Cardiac fibroblast (primary cell): ENCODE measurements around a stretch of chr4.

- RRBS = no CpG with 5 or more reads among the region's 1 CpG
These were observed 580.5 kb downstream of the INPP4B start for GRCh38 chr4:142265643-142265947.

DNA sequence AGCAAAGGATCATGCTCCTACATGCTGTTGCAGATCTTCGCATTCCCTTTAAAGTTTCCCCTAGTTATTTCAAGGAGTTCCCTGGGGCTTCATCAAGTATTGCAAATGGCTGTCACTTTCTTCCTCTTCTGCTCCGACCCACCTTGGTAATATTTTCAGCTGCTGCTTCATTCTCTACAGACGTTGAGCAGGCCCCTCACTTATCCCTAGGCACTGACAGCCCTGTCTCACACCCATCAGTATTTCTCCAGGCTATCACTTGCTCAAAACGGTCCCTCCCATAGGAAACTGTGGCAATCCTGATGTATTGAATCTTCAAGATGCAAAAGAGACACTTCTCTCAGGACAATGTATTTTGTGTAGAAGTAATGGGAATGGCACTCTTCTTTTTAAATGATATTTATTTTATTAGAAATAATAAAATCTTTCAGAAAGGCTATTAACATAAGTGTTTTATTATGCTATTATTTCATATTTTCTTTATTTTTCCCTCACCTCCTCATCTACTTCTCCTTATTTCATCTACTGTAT lies 465.8 kb downstream of the INPP4B start:
- RRBS = no CpG with 5 or more reads among the region's 4 CpGs

GRCh38 chr4:142403976-142404623 lies 442.0 kb downstream of the INPP4B start:
- RRBS = no CpG with 5 or more reads among the region's 3 CpGs

GRCh38 chr4:142404869-142405899 lies 440.9 kb downstream of the INPP4B start:
- RRBS = no CpG with 5 or more reads among the region's 15 CpGs

DNA sequence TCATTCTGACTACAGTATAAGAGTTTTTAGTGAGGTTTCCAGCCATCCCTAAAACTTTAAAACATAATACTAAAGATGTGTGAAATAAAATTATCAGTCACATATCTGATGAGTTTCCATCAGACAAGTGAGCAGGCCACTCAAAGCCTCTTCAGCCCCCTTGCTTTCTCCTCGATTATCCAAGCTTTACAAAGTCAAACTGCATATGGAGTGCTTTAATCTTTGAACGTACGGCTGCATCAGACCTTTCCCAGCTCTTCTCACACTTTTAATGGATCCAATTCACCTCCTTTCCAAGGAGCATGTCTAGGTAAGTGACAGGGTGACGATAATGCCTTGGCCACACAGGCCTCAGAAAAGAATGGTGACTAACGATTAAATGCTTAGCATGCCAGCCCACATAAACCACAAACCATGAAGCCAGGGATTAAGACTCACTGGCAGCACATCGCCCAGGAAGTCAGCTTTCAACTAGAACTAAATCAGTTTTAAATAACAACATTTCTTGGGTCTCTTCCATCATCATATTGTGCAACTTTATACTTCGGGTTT lies 28.8 kb downstream of the INPP4B start:
- RRBS = no CpG with 5 or more reads among the region's 7 CpGs

GRCh38 chr4:142845633-142846025 lies 472 bp downstream of the INPP4B start:
- RRBS = 3% methylated on average over 12 of the region's 33 CpGs

GRCh38 chr4:143337626-143338117 lies 996 bp downstream of the GAB1 start:
- RRBS = no CpG with 5 or more reads among the region's 25 CpGs

- RRBS = no CpG with 5 or more reads among the region's 3 CpGs
These were observed 19.9 kb downstream of the GAB1 start for GRCh38 chr4:143356442-143357086.

DNA sequence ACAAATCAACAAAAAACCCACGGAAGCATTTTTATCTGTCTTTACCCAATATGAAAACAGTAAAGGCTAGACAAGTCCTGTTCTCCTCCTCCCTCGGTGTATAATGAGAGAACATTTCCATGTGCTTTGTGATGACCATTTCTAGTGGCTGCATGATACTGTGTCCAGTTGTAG lies 22.6 kb downstream of the GAB1 start:
- RRBS = no CpG with 5 or more reads among the region's 2 CpGs

GRCh38 chr4:143532058-143532430 lies 18.5 kb downstream of the SMARCA5 start:
- RRBS = no CpG with 5 or more reads among the region's 1 CpG

DNA sequence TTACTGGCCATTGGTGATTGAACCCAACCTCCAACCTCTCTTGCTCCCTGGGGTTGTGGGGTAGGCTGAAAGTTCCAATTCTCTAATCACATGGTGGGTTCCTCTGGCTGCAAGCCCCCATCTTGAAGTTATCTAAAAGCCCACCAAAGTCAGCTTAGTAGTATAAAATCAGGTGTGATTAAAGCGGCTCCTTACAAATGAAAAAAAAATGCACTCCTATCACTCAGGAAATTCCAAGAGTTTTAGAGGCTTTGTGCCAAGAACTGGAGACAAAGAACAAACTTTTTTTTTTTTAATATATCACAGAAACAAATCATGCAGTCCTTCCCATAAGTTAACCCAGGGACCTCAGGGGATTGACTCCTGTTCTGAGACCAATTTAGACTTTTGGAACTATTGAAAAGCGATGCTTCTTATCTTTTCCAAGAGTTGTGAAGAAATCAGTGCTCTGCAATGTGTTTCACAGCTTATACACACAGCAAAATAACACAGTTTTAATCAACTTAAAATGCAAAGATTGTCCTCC lies 53.6 kb downstream of the HHIP start:
- RRBS = no CpG with 5 or more reads among the region's 2 CpGs

DNA sequence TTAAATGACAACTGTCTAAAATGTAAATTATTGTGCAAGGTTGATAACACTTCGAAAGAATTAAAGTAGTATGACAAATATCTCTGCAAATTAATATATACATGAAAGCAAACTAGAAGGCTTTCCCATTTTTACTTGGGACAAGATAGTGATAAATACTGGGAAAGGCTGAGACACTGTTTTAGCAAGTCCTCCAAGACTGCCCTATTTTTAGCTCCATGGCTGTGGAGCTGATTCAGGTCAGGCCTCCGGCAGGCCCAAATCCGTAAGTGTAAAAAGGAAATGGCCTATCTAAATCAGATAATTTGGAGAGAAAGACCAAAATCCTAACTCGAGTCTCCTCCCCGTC lies 3.0 kb downstream of the OTUD4 start:
- RRBS = no CpG with 5 or more reads among the region's 5 CpGs

DNA sequence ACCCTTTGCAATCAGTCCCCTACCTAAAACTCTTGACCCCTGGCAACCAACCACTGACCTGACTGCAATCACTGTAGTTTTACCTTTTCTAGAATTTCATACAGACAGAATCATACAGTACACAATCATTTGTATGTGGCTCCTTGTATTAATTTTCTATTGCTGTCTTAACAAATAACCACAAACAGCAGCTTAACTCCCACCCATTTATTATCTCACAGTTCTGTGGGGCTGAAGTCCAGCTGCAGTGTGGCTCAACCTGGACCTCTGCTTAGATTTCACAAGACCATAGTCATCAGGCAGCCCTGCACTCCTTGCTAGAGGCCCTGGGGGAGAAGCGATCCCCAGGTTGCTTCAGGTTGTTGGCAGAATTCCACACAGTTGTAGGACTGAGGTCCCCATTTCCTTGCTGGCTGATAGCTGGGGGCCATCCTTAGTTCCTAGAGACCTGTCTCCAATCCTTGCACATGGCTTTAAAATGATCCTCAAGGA lies 61.1 kb upstream of the SMAD1 start:
- RRBS = no CpG with 5 or more reads among the region's 1 CpG

- RRBS = no CpG with 5 or more reads among the region's 7 CpGs
These were observed 55.0 kb downstream of the SMAD1 start for GRCh38 chr4:145536470-145537161.

GRCh38 chr4:145646345-145647177 lies 27.4 kb downstream of the MMAA start:
- RRBS = no CpG with 5 or more reads among the region's 4 CpGs

DNA sequence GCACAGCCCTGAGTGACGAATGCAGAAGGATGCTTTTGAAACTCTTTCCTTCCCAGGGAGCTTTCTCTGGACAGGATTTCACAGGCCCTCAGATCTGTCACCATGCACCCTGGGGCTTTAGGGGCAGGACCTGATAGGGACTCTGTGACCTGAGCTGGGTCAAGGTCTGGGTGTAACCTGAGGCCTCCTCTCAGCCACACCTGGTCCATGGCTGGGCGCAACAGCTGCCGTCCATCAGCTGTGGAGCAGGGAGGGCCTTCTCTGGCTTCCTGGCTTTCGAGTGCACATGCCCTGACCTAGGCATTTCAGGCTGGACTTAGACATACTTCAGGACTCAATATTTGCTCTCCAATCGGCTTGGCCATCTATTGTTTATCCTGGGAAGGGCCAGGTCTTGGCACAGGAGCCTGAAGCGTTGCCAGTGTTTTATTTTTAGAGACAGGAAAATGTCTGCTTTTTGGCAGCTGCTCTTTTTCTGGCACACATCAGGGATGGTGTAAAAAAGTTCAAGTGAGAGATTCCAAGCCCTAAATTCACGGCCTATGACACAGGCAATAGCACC lies 56.4 kb downstream of the C4orf51 start:
- RRBS = no CpG with 5 or more reads among the region's 7 CpGs

- RRBS = 96% methylated on average over 7 of the region's 25 CpGs
These were observed 81.6 kb downstream of the C4orf51 start for GRCh38 chr4:145761433-145762015.

GRCh38 chr4:146522781-146523153 lies 1.0 kb upstream of the SLC10A7 start:
- RRBS = no CpG with 5 or more reads among the region's 15 CpGs

GRCh38 chr4:146663127-146663554 lies 24.4 kb downstream of the POU4F2 start:
- RRBS = 79% methylated on average over 2 of the region's 20 CpGs

DNA sequence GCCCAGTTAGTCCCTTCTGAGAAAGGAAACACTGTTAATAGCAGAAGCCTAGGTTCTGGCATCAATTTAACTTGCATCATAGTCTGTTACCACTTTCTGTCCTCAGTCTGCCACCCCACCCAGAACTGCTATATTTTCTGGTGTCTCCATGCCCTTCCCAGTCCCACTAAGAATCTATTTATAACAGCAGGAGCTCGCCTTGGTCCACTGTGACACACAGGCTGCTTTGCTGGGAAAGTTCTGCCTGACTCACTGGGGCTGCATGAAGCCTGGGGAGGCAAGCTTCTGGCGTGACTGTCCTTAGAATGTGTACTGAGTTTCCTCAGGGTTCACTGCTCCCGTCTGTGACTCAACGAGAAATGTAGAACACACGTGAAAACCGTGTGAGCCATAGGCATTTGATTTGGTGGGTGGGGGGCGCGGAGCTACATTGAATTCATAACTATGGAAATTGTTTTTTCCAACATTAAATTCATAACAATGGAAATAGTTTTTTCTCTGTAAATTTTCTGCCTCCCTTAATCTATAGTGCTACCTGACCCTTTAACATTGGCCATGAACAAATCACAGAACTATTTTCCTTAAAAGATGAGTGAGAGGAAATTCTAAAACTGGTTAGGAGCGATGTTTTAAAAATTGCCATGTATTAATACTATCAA lies 158.0 kb upstream of the TTC29 start:
- RRBS = no CpG with 5 or more reads among the region's 9 CpGs